ENCODE measurements around the gene KIAA1586.

DNA sequence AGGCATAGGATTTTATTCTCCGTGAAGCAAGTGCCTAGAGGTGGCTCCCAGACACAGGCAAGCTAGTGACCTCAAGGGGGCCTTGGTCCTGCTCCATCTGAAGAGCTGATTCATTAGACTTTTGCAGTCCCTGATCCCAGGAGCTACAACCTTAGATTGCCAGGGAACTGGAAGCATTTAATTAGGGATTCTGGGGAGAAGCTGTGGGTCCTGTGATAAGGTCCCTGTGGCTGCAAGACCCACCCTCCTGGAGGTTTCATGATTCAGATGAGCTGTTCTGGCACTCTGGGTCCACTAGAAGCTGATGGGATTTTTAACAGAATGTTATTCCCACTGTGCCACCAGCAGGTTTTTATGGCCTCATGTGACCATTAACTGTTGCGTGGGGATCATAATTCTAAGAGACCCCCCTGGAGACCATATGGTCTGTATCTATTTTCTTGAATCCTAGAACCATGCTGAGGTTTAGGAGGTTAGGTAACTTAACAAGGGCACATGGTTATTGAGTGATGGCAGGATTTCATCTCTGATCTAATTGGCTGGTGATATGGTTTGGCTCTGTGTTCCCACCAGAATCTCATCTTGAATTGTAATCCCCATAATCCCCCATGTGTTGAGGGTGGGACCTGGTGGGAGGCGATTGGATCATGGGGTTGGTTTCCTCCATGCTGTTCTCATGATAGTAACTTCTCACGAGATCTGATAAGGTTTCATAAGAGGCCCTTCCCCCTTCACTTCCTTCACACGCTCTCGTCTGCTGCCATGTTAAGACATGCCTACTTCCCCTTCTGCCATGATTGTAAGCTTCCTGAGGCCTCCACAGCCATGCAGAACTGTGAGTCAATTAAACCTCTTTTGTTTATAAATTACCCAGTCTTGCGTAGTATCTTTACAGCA, 90.3 kb downstream of the ELOVL5 start:
CAGE:
- cytosol, long polyA minus RNA: no peak
- cytosol, long polyA plus RNA: no peak
- long polyA plus RNA: no peak
- nucleus, long polyA minus RNA: no peak
- nucleus, long polyA plus RNA: no peak

CAGE:
- cytosol, long polyA minus RNA: no peak
- cytosol, long polyA plus RNA: no peak
- long polyA plus RNA: no peak
- nucleus, long polyA minus RNA: no peak
- nucleus, long polyA plus RNA: no peak
Observed at GRCh38 chr6:53347737-53348664, 749 bp downstream of the ELOVL5 start.

DNA sequence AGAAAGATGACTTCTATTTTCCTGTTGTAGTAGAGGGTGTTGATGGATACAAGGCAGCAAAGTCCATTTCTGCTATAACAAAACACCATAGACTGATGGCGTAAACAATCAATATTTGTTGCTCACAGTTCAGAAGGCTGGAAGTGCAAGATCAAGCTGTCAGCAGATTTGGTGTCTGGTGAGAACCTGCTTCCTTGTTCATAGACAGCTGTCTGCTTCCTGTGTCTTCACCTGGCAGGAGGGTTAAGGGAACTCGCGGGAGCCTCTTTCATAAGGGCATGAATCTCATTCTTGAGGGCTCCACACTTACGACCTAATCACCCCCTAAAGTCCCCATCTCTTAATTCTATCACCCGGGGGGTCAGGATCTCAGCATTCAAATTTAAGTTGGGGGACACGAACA, 83.0 kb upstream of the ELOVL5 start:
CAGE:
- cytosol, long polyA minus RNA: no peak
- cytosol, long polyA plus RNA: no peak
- long polyA plus RNA: no peak
- nucleus, long polyA minus RNA: no peak
- nucleus, long polyA plus RNA: no peak

DNA sequence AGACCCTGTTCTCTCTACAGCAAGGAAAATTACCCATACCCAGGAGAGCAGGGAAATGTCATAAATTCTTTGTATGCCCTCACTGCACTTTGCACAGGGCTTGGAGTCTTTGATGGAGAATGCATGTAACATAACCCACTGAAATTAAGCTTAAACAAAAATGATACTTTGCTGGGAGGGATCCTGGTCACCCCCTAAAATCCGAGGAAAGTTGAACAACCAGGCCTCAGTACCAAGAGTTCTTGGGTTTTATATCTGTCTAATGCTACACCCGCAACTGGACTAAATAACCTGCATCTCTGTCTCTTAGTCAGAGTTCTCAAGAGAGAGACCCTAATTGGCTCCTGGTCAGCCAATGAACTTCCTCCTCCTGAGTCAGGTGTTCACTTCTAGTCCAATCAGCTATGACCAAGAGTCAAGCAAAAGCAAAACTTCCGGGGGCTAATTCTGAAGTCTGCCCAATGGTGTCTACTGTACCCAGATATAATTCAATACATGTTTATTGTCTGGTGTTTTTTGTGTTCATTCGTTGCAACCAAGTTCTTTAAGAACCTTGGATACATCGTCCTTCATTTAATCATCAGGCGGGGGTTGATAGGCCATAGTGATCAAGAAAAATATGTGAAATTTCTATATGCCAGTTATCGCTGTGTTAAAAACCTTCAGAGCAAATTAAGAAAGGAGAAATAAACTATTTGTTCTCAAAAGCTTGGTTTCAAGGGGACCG, 61.0 kb downstream of the GCLC start:
CAGE:
- cytosol, long polyA minus RNA: no peak
- cytosol, long polyA plus RNA: no peak
- long polyA plus RNA: no peak
- nucleus, long polyA minus RNA: no peak
- nucleus, long polyA plus RNA: no peak

DNA sequence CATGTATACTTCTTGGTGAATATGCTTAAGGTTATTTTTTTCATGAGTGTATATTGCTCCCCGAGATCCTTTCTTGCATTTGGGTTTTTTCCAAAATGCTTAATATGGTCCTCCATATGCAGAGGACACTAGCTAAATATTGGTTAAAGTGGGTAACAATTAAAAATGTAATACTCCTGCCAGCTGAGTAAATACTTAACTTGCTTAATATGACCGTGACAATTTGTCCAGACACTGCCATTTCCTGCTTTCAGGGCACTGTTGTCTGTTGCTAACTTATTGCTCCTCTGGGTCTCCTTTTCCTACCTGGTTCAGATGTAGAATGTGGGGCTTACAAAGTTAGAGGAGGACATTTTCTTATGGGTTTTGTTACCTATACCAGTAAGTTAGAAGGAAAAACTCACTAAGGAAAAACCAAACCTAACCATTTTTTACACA, 46.6 kb downstream of the KLHL31 start:
CAGE:
- cytosol, long polyA minus RNA: no peak
- cytosol, long polyA plus RNA: no peak
- long polyA plus RNA: no peak
- nucleus, long polyA minus RNA: no peak
- nucleus, long polyA plus RNA: no peak

DNA sequence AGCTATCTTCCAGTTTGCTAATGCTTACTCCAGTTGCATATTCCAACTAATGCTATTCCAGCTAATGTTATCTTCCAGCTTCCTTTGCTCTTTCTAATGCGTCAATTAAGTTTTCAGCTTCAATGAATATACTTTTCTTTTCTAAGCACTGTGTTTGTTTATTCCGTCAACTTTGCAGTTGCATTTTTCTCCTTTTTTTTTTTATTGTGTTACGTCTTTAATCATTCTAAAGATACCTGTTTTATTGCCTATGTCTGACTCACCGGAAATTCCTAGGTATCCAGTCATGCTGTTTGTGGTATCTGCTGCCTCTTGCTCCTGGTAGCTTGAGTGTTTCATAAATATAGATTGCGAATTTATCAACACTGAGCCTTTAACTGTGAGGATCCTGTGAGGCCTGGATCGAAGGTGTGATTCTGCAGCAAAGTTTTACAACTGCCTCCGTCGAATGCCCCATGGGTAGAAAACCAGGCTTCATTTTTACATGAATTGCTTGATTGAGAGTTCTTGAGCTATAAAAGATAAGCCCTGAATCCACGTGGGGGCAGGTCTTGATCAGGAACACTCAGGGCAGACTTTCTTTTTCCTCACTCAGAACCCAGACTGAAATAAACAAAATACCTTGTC, 60.3 kb upstream of the LRRC1 start:
CAGE:
- cytosol, long polyA minus RNA: no peak
- cytosol, long polyA plus RNA: no peak
- long polyA plus RNA: no peak
- nucleus, long polyA minus RNA: start-site peak on the plus strand centred at position 197 of the sequence, 54 bp wide, 6 reads; start-site peak on the minus strand centred at position 311 of the sequence, 130 bp wide, 24 reads
- nucleus, long polyA plus RNA: no peak

DNA sequence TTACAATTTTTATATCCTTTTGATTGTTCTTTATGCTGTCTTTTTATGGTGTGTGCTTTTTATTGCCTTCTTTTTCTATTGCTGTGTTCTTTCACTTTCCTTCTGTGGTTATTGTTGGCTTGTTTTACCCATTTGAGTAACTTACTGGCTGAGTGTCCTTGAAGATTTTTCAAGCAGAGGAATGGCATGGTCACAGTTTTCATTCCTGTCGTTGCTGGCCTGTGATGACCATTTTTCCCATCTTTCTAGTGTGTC, 30.9 kb downstream of the LRRC1 start:
CAGE:
- cytosol, long polyA minus RNA: no peak
- cytosol, long polyA plus RNA: no peak
- long polyA plus RNA: no peak
- nucleus, long polyA minus RNA: no peak
- nucleus, long polyA plus RNA: no peak

DNA sequence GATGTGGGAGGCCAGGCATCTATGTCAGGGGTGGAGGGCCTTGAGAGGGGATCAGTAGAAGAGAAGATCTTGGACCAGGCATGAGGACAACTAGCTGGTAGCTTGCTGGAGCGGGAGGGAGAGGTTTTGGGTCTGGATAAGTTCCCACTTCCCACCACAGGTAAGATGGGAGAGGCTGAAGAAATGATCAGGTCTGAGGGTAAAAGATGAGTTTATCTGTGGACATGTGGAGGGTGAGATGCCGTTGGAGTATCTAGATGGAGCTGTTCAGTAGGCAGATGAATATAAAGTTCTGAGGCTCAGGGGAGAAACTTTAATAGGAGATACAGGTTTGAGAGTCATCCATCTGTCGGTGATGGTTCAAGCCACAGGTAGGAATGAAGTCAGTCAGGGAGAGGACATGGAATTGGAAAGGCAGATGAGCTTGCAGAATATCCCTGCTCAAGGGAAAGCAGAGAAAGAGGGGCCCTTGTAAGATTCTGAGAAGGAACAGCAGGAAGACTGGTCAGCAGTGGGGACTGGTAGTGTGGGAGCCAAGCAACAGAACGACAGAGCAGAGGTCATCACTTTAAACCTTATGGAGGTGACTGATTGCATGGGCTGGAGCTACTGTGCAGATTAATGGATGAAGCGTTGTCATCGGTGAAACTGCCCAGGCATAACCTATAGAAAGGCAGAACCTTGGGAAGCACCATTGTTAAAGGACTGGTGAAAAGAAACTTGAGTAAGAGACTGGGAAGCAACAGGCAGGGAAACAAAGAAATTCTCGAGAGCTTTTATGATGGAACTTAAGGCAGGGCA, 62.2 kb downstream of the LRRC1 start:
CAGE:
- cytosol, long polyA minus RNA: no peak
- cytosol, long polyA plus RNA: no peak
- long polyA plus RNA: no peak
- nucleus, long polyA minus RNA: no peak
- nucleus, long polyA plus RNA: no peak

GRCh38 chr6:53922472-53923220, 127.8 kb downstream of the LRRC1 start:
CAGE:
- cytosol, long polyA minus RNA: start-site peak on the plus strand at chr6:53923197-53923215, 5 reads
- cytosol, long polyA plus RNA: no peak
- long polyA plus RNA: no peak
- nucleus, long polyA minus RNA: no peak
- nucleus, long polyA plus RNA: no peak

DNA sequence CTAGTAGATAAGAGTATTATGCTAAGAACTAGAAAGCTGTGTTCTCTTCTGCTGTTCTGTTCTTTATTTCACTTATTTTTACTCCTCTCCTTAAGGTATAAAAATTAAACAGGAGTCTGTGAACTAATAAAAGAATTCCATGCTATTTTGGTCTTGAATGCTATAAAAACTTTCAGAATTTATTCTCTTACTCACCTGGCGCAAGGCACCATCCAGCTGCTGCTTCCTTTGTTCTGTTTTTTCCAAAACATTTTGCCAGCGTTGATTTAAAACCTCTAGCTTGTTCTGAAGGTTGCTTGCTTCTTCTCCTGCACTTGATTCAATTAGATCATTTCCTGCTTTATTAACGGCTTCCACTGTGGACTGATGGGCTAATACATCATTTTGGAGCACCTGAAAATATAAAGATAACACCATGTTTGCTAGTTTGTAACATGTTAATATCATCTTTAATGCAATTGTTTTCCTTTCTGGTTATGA, 250.3 kb upstream of the COL21A1 start:
CAGE:
- cytosol, long polyA minus RNA: no peak
- cytosol, long polyA plus RNA: no peak
- long polyA plus RNA: no peak
- nucleus, long polyA minus RNA: no peak
- nucleus, long polyA plus RNA: no peak

DNA sequence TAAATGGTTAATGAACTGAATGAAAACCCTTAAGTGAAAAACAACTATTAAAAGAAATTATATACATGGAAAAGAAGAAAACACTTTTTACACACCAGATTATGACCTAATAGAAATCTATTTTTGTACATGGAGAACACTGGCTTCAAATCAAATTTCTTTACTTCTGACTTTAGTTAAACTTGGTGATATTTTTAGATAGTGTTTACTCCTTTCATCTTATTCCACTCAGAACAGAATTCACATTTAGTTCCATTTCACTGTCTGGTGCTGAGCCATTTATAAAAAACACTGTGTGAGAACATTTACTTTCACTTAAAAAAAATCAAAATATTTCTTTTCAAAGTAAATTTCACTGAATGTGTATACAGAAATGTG, 258.5 kb upstream of the COL21A1 start:
CAGE:
- cytosol, long polyA minus RNA: no peak
- cytosol, long polyA plus RNA: no peak
- long polyA plus RNA: no peak
- nucleus, long polyA minus RNA: no peak
- nucleus, long polyA plus RNA: no peak

GRCh38 chr6:56515343-56515865, 268.0 kb upstream of the COL21A1 start:
CAGE:
- cytosol, long polyA minus RNA: no peak
- cytosol, long polyA plus RNA: no peak
- long polyA plus RNA: no peak
- nucleus, long polyA minus RNA: no peak
- nucleus, long polyA plus RNA: no peak

GRCh38 chr6:56528347-56528745, 281.0 kb upstream of the COL21A1 start:
CAGE:
- cytosol, long polyA minus RNA: no peak
- cytosol, long polyA plus RNA: no peak
- long polyA plus RNA: no peak
- nucleus, long polyA minus RNA: no peak
- nucleus, long polyA plus RNA: no peak

CAGE:
- cytosol, long polyA minus RNA: start-site peak on the minus strand at chr6:56627210-56627280, 368 reads
- cytosol, long polyA plus RNA: no peak
- long polyA plus RNA: no peak
- nucleus, long polyA minus RNA: no peak
- nucleus, long polyA plus RNA: no peak
Observed at GRCh38 chr6:56627169-56627368, 327.6 kb downstream of the DST start.

GRCh38 chr6:56683838-56684326, 270.7 kb downstream of the DST start:
CAGE:
- cytosol, long polyA minus RNA: no peak
- cytosol, long polyA plus RNA: no peak
- long polyA plus RNA: no peak
- nucleus, long polyA minus RNA: no peak
- nucleus, long polyA plus RNA: no peak

GRCh38 chr6:56840799-56841342, 113.8 kb downstream of the DST start:
CAGE:
- cytosol, long polyA minus RNA: no peak
- cytosol, long polyA plus RNA: no peak
- long polyA plus RNA: no peak
- nucleus, long polyA minus RNA: no peak
- nucleus, long polyA plus RNA: no peak

GRCh38 chr6:56842537-56843507, 111.8 kb downstream of the DST start:
CAGE:
- cytosol, long polyA minus RNA: no peak
- cytosol, long polyA plus RNA: no peak
- long polyA plus RNA: no peak
- nucleus, long polyA minus RNA: no peak
- nucleus, long polyA plus RNA: no peak

DNA sequence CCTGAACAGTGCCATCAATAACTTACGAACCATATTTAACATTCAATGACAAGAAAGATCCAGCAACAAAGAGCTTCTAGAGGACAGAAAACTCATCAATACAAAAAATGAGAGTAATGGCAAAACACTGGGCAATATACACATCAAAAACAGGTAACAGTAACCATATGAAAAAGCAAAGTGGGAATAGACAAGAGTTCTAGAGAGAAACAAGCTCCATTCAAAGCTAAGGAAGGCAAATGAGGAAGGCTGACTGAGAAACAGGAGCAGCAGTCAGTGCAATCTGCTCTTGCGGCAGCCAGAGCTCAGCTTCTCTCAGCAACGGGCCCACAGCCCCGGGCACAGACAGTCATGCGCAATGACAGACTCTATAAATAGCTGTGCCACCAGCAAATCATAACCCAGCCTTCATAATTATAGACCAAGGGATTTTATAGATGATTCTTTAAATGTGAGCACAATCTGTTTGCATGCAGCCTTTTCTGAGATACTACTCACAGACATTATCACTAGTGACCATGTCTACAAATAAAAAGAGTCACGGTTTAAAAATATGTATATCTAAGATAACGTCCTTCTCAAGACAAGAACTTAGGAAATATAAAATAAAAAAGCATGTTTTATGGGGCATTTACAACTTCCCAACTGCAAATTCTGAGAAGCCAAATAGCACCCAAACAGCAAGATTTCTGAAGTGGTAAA, 39.8 kb downstream of the DST start:
CAGE:
- cytosol, long polyA minus RNA: no peak
- cytosol, long polyA plus RNA: no peak
- long polyA plus RNA: no peak
- nucleus, long polyA minus RNA: no peak
- nucleus, long polyA plus RNA: no peak

DNA sequence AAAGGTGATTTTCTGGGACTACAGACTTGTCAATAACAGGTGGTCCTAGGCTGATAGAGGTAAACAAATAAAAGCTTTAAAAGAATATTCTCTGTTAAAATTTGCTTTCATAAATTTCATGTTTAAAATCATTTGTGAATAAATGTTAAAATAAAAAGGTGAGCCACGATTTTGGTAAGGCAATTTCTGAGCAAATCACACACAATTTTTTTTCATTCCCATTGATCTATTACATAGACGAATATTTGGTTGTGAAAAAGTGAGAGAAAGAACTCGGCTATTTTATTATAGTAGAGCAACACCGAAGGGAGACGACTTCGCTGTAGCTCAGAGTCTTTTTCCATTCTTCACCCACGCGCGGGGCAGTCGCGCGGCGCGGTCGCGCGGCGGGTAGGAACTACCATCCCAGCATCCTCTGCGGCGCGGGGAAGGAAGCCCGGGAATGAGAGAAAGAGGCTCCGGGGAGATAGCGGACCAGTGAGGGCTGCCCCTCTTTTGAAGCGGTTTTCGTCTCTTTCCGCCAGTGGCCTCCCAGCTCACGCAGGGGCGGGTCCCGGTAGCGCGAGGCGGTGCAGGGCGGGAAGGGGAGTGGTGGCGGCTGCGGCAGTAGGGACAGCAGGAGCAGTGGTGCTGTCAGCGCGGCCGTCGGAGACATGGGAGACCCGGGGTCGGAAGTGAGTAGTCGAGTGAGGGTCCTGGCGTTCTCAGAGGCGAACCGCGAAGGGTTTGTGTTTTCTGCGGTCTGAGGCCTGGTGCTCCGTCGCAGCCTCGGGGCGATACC, at the start of gene KIAA1586:
Gene KIAA1586, plus strand, starts transcription at position 591 of the 781 bp plus-strand sequence.
CAGE:
- cytosol, long polyA minus RNA: start-site peak on the plus strand centred at position 585 of the sequence, 43 bp wide, 6 reads
- cytosol, long polyA plus RNA: no peak
- long polyA plus RNA: start-site peak on the plus strand centred at position 583 of the sequence, 48 bp wide, 110 and 223 reads in 2 replicates
- nucleus, long polyA minus RNA: no peak
- nucleus, long polyA plus RNA: no peak

GRCh38 chr6:57216390-57217023, 5.6 kb downstream of the RAB23 start:
CAGE:
- cytosol, long polyA minus RNA: no peak
- cytosol, long polyA plus RNA: no peak
- long polyA plus RNA: no peak
- nucleus, long polyA minus RNA: no peak
- nucleus, long polyA plus RNA: no peak

All from keratinocyte (primary cell).